Ovary (tissue), 7 donors: ENCODE measurements around a stretch of chr14.

DNA sequence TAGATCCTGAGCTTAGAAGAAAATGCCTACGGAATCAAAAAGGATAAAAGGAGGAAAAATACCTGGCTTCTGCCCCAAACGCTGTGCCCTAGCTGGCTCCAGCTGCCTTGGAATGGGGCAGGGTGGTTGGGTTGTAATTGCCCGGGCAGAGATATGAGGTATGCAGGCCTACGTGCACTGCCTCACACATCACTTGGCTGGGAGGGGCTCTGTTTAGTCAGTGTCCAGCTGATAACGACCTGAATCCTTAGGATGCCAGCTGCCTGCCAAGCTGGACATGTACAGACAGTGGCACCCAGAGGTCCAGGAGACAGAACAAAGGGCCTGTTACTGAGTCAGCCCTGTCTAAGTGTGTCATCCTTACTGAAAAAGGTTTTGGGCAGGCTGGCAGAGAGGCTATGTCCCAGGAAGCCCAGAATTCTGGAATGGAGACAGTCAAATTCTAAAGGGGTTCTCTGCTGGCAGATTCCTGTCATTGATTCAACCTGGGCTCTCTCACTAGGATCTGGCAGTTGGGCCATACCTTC, 84.8 kb upstream of the EGLN3 start:
- PRO-cap, 7 experiments, result no peak in any of the 7 experiments
- RAMPAGE, long total RNA, 2 experiments, result no peak in any of the 2 experiments

DNA sequence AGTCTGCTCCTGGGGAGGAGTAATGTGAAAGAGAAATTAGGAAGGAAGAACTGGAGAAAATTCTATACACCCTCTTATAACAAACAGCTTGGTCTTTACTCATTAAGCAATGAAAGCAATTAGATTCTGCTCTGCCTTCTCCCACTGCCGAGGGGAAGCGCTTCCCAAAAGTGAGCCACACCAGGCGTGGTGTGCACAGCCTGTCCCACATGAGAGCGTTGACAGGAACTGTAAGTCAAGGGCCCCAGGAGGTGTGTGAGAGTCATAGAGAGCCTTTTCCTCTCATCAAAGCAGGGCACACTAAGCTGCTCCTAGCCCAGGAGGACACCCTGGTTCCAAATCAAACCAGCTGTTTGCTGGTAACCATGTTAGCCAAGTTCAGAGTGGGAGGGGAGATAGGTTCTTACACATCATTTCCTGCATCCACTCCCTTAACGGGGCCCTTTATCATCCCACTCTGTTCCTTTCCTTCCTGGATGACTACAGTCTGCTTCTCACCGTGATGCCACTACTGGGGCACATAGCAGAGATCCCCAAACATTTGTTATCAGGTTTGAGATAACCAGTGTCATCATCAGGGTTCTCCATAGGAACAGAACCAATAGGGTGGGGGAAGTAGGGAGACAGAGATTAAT, 98.3 kb downstream of the SPTSSA start:
- PRO-cap, 7 experiments, result no peak in any of the 7 experiments
- RAMPAGE, long total RNA, 2 experiments, result no peak in any of the 2 experiments

DNA sequence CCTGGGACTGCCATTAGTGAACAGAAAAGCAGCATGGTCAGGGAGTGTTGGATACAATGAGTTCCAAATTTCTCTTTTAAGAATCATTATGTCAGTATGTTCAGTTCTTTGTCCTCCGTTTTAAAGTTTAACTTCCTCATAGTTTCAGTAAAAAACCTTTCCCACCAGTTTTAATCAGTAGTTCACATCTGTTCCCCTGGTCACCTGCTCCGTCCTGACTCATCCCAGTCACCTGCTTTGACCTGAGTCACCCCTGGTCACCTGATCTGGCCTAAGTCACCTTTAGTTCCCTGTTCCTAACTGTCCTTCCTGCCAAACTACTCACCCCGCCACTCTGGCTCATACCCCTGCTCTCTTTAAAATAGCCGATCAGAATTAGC, 36.6 kb downstream of the SPTSSA start:
- PRO-cap, 7 experiments, result no peak in any of the 7 experiments
- RAMPAGE, long total RNA, 2 experiments, result no peak in any of the 2 experiments

- PRO-cap, 7 experiments, result no peak in any of the 7 experiments
- RAMPAGE, long total RNA, 2 experiments, result no peak in any of the 2 experiments
Observed at GRCh38 chr14:34537357-34537903, 2.1 kb downstream of the EAPP start.

GRCh38 chr14:34713227-34713585, 1.2 kb downstream of the CFL2 start:
- PRO-cap, 7 experiments, result no peak in any of the 7 experiments
- RAMPAGE, long total RNA, 2 experiments, result no peak in any of the 2 experiments

- PRO-cap, 7 experiments, result no peak in any of the 7 experiments
- RAMPAGE, long total RNA, 2 experiments, result no peak in any of the 2 experiments
Observed at GRCh38 chr14:34819932-34820307, 55.2 kb downstream of the BAZ1A start.

DNA sequence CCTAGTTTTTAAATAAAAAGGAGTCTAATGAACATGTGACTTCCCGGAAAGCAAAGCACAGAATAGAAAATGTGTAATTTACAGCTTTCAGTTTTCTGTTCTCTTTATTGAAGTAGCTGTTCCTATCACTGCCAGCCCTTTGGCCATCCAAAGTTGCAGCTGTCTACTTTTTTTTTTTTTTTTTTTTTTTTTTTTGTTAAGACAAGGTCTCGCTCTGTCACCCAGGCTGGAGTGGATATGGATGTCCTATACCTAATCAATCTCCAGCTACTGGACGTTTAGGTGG, 52.0 kb upstream of the SRP54 start:
- PRO-cap, 7 experiments, result no peak in any of the 7 experiments
- RAMPAGE, long total RNA, 2 experiments, result no peak in any of the 2 experiments

GRCh38 chr14:35116884-35117549, 4.8 kb downstream of the PPP2R3C start:
- PRO-cap, 7 experiments, result no peak in any of the 7 experiments
- RAMPAGE, long total RNA, 2 experiments, result no peak in any of the 2 experiments

- PRO-cap, 7 experiments, result no peak in any of the 7 experiments
- RAMPAGE, long total RNA, 2 experiments, result no peak in any of the 2 experiments
Observed at GRCh38 chr14:35298539-35299101, 6.4 kb downstream of the PSMA6 start.

DNA sequence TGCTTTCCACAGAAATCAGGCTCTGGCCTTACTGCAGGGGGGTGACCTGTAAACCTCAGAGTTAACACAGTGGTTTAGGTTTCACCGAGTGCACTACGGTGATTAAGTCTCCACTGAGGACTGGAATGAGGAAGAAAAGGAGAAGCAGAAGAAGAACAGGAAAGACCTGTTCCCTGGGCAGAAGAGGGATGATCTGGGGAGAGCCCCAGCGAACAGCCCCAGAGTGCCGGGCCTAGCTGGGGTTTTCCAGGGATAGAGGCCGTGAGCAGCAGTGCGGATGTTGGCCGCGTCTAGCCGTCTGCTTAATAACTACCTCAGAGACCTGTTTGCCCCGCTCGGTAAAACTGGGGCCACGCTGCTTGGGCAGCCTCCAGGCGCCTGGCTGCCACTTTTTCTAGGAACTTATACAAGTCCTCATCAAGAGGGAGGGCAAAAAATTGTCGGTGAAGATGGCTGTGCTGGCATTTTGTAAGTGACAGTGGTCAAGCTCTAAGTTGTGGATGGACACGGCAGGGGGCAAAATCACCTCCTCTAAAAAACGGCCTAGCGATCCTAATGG, 40.1 kb downstream of the PSMA6 start:
- PRO-cap, 7 experiments, result no peak in any of the 7 experiments
- RAMPAGE, long total RNA, 2 experiments, result no peak in any of the 2 experiments

- PRO-cap, 7 experiments, result no peak in any of the 7 experiments
- RAMPAGE, long total RNA, 2 experiments, result no peak in any of the 2 experiments
Observed at GRCh38 chr14:35332848-35333368, 40.7 kb downstream of the PSMA6 start.

DNA sequence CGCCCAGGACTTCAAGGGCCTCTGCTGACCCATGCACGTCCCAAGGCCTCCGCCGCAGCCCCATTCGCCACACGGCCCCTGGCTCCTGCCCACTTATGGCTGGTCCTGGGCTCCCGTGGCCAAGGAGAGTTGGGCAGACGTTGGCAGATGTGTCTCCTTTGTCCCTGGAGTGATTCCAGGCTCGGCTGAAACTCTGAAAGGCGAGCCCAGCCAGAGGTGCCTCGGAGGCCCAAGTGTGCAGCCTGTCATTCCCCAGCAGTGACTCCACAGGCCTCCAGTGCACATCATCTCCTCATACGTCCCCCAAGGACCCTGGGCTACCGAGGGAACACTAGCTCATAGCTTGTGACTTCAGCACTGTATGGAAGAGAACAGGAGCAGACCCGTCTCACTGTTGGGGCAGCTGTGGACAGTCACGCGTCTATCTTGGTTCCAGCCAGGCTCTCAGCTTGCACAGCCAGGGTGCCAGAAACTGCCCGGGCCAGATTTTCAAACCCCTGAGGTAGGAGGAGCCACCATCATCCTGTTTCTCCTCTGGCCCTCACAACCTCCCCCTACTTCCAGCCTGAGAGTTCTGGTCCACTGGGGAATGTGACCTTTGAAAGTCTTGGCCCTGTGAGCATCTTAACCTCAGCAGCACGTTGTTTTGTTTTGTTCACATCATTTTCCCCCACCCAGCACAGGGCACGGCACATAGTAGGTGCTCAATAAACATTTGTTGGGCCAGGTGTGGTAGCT, 50.2 kb downstream of the PSMA6 start:
- PRO-cap, 7 experiments, result peak in 2 of 7 experiments; most common plus-strand start position 348 of the sequence (in 2); most common minus-strand start position 266 of the sequence (in 2)
- RAMPAGE, long total RNA, 2 experiments, result no peak in any of the 2 experiments

- PRO-cap, 7 experiments, result no peak in any of the 7 experiments
- RAMPAGE, long total RNA, 2 experiments, result no peak in any of the 2 experiments
Observed at GRCh38 chr14:35355813-35356559, 48.6 kb downstream of the NFKBIA start.

GRCh38 chr14:35365248-35365499, 39.4 kb downstream of the NFKBIA start:
- PRO-cap, 7 experiments, result no peak in any of the 7 experiments
- RAMPAGE, long total RNA, 2 experiments, result no peak in any of the 2 experiments

DNA sequence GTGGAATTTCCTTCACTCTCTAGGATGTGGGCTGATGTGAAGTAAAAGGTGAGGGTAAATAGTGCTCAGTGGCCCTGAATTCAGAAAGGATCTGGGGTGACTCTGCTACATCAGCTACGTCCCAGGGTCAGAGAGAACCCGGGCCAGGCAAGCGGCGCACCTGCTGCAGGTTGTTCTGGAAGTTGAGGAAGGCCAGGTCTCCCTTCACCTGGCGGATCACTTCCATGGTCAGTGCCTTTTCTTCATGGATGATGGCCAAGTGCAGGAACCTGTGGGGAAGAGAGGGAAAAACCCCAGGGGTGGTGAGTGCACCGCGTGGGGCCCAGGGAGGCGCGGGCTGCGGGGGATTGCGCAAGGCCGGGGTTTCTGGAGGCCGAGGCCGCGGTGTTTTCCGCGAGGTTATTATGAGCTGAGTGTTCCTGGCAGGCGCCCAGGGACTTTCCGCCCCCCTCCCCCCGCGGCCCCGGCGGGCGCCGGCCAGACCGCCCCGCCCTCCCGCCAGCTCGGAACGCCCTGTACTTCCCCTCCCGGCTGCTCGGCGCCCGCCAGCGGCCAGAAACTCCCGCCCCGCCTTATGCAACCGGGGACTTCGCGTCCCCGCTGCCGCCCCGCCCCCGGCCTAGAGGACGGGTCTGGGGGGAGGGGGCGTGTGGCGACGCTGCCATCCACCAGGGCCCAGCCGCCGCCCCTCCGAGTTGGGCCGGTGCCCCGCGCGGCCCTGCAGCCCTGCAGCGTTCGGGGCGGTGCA, 845 bp downstream of the NFKBIA start:
- PRO-cap, 7 experiments, result peak in 7 of 7 experiments; most common plus-strand start position 693 of the sequence (in 6); most common minus-strand start position 368 of the sequence (in 4)
- RAMPAGE, long total RNA, 2 experiments, result start-site peak on the minus strand in 1 of 2 experiments, centred at position 295 of the sequence, 207 reads per replicate

GRCh38 chr14:35689601-35690197, 119.4 kb downstream of the RALGAPA1 start:
- PRO-cap, 7 experiments, result no peak in any of the 7 experiments
- RAMPAGE, long total RNA, 2 experiments, result no peak in any of the 2 experiments

DNA sequence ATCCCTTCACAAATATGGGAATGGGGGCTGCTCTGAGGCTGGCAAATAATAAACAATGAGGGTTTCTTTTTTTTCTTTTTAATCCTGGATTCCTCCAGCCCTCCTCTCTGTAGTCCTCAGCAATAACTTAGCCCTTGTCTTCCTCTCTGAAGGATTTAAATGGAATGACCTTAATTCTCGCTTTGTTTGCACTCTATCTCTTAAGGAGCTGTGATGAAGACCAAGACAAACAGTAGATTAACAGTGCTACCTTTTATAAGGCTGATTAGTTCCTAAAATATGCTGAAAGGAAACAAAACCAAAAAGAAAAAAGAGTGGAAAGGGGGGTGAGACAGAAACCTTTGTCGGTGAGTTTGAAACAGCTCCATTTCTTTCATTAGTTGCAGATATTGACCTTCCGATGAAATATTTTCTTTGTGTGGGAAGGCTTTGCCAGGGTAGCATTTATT, 105.2 kb downstream of the MBIP start:
- PRO-cap, 7 experiments, result no peak in any of the 7 experiments
- RAMPAGE, long total RNA, 2 experiments, result no peak in any of the 2 experiments

- PRO-cap, 7 experiments, result peak in 1 of 7 experiments; most common minus-strand start chr14:36647999 (in 1)
- RAMPAGE, long total RNA, 2 experiments, result no peak in any of the 2 experiments
Observed at GRCh38 chr14:36647515-36648476, 13.9 kb upstream of the PAX9 start.

DNA sequence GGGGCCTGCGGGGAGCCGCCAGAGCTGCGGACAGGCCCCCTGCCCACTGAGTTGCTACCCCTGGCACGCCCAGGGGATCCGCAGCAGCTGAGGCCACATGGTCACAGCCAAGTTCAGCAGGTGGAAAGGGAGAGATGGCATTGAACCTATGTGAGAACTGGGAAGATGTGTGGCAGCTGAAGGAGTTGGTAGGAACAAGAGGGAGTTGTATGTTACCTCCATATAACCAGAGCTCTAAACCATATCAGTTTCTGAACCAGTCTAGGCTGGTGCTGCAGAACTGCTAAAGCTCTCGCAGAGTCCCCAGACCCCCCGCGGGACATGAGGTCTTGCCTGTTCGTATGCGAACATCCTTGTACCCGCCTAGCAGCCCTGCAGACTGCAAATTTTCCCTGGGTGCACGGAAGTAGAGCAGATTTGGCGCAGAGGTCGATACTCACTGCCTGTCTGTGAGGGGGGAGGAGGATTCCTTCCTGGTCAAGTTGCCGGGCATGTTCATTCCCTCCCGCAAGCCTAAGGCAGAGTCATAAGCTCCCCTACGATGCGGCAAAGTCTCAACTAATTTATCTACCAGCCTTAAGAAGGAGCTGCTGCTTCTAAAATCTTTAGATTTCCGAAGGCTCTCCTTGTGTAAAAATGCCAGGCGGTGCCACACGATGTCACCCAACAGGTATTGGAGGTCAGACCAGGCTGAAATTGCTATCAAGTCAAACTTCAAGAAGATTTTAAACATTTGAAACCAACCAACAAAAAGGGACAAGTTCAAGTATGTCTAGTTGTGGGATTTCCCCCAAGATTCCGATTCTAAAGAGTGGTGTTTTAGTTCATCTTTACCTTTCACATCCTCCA, 1.8 kb upstream of the PAX9 start:
- PRO-cap, 7 experiments, result no peak in any of the 7 experiments
- RAMPAGE, long total RNA, 2 experiments, result no peak in any of the 2 experiments

DNA sequence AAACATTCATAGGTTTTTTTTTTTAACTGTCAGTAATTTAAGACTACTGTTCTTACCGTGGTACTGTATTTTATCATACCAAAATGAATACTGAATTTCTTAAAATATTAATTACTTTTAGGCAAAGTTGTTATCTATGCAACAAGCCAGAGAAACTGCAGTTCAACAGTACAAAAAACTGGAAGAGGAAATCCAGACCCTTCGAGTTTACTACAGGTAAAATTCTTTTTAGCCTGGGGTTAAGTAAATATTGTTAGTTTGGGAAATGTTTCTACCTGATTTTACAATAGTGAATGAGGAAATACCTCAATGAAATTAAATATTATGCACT, 172.3 kb downstream of the FOXA1 start:
- PRO-cap, 7 experiments, result no peak in any of the 7 experiments
- RAMPAGE, long total RNA, 2 experiments, result no peak in any of the 2 experiments